Mammary microvascular endothelial cell (primary cell): ENCODE measurements around a stretch of chr7.

DNA sequence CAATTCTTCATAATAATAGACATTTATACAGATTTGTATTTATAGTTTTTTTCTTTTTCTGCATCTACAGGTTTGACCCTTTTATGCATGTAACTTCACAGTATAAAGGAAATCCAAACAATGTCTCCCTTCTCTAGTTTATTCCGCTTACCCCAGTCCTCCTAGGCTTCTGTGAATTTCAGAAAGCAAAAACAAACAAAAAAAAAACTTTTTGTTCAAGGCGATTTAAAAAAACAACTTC is 3.4 kb downstream of the HOXA10 start:
- RAMPAGE, long total RNA: no peak

DNA sequence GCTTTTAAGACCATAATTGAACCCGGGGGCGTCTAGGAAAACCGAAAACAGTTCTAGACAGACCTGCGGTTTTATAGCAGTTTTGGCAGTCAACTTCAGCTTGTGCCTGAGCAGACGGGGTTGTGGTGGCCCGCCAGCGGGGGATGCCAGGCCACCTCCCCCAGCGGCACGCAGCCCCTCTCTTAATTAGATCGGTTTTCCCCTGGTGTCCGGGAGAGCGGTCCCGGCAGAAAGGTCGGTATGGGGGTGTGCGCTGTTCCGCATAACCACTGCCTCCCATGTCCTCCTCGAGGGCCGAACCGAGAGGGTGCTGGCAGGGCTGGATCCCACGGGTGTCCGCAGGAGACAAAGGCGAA is 2.7 kb upstream of the HOXA11 start:
- RAMPAGE, long total RNA: no peak

GRCh38 chr7:27210007-27211057 is 10.4 kb upstream of the HOXA13 start:
- RAMPAGE, long total RNA: no peak

DNA sequence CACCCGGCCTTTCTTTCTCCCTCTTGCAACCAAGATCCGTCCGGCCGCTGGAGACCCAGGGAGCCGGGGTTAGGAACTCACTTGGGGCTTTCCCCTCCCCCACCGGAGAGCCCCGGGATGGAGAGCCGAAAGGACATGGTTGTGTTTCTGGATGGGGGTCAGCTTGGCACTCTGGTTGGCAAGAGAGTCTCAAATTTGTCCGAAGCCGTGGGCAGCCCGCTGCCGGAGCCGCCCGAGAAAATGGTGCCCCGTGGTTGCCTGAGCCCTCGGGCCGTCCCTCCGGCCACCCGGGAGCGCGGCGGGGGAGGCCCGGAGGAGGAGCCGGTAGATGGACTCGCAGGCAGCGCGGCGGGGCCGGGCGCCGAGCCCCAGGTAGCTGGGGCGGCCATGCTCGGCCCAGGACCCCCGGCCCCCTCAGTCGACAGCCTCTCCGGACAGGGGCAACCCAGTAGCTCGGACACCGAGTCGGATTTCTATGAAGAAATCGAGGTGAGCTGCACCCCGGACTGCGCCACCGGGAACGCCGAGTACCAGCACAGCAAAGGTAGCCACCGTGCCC is 391 bp downstream of the EVX1 start:
- RAMPAGE, long total RNA: no peak

- RAMPAGE, long total RNA: no peak
Measured at GRCh38 chr7:28112956-28113705, 67.5 kb downstream of the JAZF1 start.

GRCh38 chr7:28144960-28145485 is 35.6 kb downstream of the JAZF1 start:
- RAMPAGE, long total RNA: no peak

GRCh38 chr7:28685118-28685504 is 272.8 kb downstream of the CREB5 start:
- RAMPAGE, long total RNA: no peak

DNA sequence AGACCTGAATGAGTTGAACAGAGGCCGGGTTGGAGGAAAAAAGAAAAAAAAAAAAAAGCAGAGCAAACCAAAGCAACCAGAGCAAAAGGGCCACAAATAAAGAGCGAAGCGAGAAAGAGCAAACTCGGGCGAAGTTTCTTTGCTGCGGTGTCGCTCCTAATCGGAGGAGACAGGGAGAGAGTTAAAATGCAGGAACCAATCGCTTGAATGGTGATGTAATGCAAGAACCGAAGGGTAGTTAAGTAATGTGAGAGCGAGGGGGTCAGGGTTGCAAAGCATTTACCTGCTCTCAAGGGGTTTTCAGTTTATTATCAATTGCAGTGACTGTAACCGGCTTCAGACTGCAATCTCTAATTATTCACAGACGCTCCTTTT is 271.7 kb downstream of the TRIL start:
- RAMPAGE, long total RNA: no peak

GRCh38 chr7:28986120-28987210 is 28.3 kb upstream of the TRIL start:
- RAMPAGE, long total RNA: no peak

GRCh38 chr7:29136019-29136243 is 10.4 kb downstream of the CPVL start:
- RAMPAGE, long total RNA: no peak

- RAMPAGE, long total RNA: no peak
Measured at GRCh38 chr7:29147905-29148159, 1.5 kb upstream of the CPVL start.

DNA sequence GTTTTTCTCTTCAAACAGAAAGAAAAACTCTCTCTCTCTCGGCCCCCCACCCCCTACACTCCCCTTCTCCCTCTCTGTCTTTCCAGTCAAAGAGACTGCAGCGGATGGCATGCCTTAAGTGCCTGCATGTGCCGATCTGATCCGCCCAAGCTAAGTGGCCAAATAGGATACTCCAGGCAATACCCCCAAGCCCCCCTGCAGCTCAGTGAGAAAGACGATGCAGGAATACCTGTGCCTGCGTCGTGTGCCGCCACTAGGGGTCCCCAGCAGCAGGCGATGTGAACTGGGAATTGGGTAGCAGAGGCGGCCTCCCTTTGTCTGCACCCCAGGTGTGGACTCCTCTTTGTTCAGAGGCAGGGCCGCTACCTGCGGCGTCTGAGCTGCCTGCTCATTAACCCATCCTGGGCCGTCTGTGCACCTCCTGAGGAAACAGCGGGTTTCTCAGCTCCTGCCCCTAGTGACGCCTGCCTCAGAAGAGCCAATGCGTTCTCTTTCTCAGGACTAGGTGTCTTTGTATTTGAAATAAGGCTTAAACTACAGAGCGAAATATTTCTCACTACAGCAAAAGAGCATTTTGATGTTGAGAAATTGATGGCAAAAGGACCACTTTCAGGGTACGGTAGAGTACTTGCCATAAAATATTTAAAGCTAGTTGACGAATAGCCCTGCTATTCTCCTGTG is 4.8 kb upstream of the CHN2 start:
- RAMPAGE, long total RNA: no peak

DNA sequence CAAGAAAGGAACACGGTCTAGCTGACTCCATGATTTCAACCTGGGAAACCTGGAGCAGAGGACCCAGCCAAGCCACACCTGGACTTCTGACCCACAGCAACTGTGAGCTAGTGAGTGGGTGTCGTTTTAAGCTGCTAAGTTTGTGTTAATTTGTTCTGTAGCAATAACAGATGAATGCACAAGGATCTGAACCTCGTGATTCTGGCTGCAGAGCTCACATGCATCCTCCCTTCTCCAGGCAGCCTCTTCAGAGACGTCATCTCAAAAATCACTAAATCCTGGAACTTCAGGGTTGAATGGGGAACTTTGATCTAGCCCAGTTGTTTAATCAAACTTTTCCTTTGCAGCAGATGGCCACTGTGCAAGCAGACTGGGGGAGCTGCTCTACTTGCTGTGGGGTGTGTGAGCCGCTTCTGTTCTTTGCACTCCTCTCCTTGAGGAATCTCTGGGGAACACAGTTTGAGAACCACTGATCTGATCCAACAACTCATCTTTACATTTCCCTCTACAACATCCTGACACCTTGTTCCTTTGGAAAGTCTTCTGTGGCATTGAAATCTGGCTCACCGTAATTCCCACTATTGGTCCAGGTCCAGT is 90.2 kb downstream of the CHN2 start:
- RAMPAGE, long total RNA: no peak

GRCh38 chr7:29288418-29289128 is 94.0 kb downstream of the CHN2 start:
- RAMPAGE, long total RNA: no peak

DNA sequence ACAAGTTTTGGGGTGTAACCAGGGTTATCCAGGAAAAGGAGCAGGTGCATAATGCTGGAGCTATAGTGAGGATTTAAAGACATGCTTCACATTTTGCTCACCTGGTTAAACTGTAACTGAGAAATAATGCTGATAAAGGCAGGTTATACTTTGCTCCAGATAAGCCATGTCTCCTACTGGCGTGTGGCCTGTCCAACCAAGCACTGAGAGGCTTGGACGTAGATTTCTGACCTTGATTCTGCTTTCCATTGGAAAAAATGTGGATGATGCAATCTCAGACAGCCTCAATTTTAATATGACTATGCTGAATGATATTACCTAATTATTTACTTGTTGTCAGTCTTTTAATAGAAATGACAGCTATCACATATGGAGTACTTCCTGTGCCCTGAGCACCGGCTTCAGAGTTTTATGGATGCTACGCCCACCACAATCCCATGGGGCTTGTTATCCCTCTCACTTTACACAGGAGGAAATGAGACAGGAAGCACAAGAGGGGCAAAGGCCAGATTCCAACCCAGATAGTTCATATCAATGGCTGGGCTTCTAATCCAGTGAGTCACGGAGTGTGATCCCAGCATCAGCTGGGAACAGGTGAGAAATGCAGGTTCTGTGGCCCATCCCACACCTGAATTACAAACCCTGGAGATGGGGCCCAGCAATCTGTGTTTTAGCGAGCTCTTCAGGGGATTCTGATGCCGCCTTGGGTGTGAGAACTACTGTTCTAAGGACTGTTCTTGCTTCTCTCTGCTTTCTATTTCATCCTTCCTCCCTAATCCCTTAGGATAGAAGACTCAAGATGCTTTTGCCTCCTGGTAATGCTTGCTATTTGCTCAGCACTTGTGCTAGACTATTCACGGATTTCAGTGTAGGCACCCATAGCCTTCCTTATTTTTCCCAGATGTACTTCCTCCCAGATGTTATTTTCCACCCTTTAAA is 181.6 kb downstream of the CHN2 start:
- RAMPAGE, long total RNA: no peak

- RAMPAGE, long total RNA: no peak
Measured at GRCh38 chr7:29426417-29426982, 137.1 kb upstream of the PRR15 start.

DNA sequence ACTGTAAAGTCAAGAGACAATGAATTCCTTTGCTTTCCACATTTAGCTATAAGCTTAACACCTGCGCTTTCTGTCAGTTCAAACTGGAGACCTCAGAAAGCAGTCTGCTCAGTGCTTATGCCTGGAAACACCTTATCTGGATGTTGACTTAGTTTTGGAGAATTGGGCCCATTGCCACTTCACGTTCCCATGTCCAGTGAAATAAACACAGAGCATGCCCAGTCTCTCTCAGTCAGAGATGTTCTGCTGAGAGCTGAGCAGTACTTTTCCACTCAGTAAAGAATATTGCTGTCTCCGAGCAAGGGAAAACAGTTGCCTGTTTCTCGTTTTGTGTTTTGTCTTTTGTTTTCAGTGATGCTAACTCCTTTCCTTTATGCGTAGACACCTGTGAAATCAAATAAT is 83.2 kb upstream of the PRR15 start:
- RAMPAGE, long total RNA: no peak

DNA sequence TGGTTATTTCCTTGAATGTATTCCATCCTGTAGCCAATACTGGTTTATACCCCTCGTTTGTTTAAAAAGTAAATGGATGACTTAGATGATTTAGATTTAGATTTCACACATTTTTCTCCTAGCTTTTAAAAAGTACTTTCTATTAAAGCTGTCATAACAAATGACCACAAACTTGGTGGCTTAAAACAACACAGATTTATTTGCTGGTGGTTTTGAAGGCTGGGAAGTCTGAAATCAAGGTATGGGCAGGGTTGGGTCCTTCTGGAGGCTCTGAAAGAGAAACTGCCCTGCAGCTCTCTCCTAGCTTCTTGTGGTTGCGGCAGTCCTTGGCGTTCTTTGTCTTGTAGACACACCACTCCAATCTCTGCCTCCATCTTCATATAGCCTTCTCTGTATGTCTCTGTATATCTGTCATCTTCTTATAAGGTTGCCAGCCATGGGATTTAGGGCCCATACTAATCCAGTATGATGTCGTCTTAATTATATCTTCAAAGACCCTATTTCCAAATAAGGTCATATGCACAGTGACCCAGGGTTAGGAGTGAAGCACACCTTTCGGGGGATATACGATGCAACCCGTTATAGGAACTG is 79.4 kb upstream of the PRR15 start:
- RAMPAGE, long total RNA: no peak

- RAMPAGE, long total RNA: no peak
Measured at GRCh38 chr7:29684776-29685711, 121.3 kb upstream of the WIPF3 start.

DNA sequence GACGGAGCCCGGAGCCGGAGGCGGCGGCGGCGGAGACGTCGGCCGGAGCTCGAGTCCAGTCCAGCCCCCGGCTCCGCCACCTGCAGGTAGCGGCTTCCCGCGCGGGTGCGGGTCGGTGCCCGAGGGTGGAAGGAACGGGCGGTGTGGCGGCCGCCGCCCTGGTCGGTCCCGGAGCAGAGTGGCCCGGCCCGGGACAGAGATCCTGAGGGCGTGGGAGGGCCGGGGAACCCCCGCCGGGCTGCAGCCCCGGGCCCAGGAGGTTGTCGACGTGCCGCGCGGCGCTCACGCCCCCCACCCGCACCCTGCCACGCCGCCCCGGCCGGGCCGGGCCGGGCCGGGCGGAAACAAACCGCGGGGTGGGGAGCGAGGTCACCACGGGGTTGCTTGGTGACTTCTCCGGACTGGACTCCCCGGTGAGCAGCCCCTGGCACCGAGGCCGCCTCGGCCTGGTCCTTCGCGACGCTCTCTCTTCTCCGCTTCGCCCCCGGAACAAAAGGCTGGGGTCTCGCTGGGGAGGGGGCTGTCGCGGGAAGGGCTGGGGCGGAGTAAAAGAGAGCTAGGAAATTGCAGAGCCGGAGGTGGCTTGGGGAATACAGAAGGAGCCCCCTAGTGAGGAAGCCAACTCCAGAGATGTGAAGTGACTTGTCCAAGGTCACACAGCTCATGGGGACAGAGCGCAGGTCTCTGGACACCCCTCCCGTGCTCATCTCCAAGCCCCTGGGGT is 447 bp downstream of the WIPF3 start:
- RAMPAGE, long total RNA: no peak